Choroid plexus epithelial cell (primary cell): ENCODE measurements around a stretch of chr5.

- RRBS, result no CpG with 5 or more reads among the region's 13 CpGs
Observed at GRCh38 chr5:172177000-172177646, 10.9 kb downstream of the STK10 start.

GRCh38 chr5:172180845-172181408 is 7.1 kb downstream of the STK10 start:
- RRBS, result no CpG with 5 or more reads among the region's 10 CpGs

DNA sequence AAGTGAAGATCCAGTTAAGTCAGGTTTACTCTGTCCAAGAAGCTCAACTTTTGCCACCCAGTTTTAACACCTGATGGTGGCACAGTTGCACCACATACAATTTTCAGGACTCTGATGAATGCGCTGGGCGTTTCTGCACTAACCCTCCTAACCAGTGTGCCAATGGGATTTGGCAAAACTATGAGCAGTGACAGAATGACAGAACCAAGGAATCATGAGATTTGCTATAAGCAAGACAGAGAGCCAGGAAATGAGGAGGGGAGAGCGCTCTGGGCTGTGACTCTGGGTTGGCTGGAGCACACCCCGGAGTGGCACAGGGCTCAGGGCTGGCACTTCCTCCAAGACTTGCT is 84.1 kb downstream of the SH3PXD2B start:
- RRBS, result no CpG with 5 or more reads among the region's 4 CpGs

DNA sequence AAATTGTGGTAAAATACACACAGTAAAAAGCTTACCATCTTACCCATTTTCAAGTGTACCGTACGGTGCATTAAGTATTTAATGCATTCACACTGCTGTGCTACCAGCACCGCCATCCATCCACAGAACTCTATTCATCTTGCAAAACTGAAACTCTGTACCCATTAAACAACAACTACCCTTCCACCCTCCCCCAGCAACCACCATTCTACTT is 70.1 kb downstream of the SH3PXD2B start:
- RRBS, result no CpG with 5 or more reads among the region's 3 CpGs

GRCh38 chr5:172443433-172444014 is 10.8 kb downstream of the SH3PXD2B start:
- RRBS, result no CpG with 5 or more reads among the region's 9 CpGs

GRCh38 chr5:172573974-172574474 is 67.0 kb upstream of the NEURL1B start:
- RRBS, result no CpG with 5 or more reads among the region's 11 CpGs

GRCh38 chr5:172602525-172603882 is 38.1 kb upstream of the NEURL1B start:
- RRBS, result no CpG with 5 or more reads among the region's 38 CpGs

DNA sequence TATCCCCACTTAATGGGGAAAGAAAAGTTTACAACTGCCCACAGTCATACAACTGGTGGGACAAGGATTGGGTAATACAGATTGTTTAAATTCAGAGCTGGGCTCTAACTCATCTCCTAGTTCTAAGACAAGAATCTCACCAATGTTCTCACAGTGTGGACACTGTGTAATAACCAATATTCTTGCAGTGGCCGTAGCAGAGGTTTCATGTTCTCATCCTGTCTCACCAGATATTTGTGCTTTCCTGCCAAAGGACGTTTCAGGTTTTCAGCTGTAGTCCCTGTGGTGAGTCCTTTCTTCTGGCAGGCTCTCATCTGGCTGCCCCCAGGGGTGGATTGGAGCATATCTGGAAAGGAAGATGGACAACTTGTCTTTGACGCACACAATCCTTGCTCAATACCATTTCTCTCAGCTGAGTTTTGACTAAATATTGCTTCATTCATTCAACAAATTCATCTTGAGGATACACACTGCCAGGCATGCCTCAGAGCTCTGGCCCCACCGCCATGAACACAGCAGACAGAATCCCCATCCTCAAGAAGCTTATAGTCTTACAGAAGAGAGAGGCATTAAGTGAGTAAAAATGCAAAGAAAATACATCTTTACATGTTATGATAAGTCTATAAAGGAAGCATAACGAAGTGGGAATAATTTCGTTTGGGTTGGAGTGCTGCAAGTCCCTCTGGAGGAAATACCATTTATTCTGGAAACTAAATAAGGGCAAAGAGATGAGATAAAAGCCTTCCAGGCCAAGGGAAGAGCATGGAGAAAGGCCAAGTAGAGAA is 33.8 kb upstream of the NEURL1B start:
- RRBS, result no CpG with 5 or more reads among the region's 6 CpGs

DNA sequence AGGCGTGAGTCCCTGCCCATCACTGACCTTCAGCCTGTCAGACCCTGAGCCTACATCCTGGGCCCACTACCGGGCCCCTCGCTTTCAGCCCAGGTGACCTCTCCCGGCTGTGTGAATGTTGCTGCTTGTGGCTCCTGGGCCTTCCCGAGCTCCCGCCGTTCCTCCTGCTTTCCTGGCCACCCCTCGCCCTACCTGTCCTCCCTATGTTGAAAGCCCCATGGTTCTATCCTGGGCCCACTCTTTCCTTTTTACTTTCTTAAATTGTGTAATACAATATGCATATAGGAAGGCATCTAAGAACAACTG is 36.8 kb downstream of the NEURL1B start:
- RRBS, result no CpG with 5 or more reads among the region's 8 CpGs

DNA sequence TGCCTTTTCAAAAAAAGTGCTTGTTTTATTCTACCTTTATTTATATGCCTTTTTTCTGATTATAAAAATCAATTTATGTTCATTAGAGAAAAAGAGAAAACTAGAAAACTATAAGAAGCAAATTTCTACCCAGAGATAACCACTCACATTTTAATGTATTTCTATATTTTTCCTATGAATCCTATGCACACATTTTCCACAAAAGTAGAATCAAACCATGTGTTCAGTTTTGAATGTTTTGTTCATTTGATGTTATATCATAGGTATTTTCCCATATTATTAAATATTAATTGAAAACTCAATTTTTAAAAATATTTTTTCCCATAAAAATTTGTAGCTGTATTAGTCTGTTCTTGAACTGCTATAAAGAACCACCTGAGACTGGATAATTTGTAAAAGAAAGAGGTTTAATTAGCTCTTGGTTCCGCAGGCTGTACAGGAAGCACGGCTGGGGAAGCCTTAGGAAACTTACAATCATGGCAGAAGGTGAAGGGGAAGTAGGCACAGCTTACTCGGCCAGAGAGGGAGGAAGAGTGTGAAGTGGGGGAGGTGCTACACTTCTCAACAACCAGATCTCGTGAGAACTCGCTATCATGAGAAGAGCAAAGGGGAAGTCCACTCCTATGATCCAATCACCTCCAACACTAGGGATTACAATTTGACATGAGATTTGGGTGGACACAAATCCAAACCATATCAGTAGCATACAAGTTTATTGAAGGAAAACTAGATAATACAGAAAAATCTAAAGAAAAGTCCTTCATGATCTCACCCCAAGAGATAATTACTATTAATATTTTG is 39.7 kb downstream of the NEURL1B start:
- RRBS, result no CpG with 5 or more reads among the region's 5 CpGs

GRCh38 chr5:172724012-172724593 is 46.9 kb downstream of the DUSP1 start:
- RRBS, result no CpG with 5 or more reads among the region's 17 CpGs

- RRBS, result 6% methylated on average over 6 of the region's 23 CpGs
Observed at GRCh38 chr5:172733065-172734352, 37.5 kb downstream of the DUSP1 start.

DNA sequence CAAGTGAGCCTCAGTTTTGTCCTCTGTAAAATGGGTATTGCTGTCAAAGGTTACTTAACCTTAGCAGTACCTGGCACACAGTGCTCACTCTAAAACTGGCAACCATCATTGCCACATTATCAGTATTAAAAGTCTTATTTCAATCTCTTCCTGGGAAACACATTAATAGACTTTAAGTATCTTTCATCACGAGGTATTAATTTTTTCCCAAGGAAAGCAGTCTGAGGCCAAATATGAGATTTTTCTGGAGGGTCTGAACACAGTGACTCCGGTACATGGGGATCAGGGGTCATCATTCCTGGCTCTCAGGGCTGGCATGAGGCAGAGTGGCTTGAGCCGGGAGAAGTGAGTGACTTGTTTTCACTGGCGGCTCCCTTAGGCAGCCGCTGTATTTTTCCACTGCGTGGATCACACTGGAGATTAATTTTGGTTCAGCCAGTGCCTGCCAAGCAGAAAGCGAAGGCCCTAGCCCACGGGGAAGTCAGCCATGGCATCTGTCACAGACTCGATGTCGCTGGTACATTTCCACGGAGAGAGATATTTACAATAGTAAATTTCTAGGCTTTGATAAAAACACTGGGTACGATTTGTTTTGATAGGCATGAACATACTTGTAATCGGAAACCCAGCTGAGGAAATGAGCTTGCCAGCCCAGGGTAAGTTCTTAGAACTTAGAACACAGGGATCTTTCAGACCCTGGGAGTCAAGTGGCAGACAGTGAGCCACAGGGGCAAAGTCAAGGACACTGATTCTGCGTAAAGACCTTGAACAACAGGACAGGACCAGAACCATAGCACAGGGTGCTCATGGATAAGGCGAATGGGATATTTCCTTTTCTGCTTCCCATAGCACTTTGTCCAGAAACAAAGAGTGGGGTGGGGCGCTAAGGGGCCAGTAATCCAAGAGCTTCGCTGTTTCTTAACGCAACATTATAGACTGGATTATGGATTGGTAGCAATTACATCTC is 4.7 kb downstream of the DUSP1 start:
- RRBS, result under 1% methylated on average over 2 of the region's 18 CpGs

DNA sequence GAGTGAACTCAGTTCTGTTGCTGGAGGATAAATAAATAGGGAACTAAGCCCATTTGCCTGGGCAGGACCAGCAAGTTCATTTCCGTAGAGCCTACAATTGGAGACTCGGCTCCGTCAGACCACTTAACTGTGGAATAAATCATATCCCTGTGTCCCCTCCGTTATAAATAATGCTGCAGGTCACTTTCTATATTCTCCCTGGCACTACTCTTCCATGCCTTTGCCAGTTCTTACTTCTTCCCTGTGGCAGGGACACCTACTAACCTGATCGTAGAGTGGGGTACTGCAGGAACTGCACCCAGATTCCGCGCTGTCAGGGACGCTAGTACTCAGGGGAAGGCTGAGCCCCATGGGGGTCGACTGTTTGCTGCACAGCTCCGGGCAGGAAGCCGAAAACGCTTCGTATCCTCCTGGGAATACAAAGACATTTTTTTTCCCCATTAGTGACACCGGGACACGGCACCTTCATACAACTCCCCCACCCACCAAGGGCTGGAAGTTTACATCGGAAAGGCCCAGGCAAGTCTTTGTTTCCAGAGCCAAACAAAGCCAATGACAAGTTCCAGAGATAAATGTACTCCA is 1.0 kb downstream of the DUSP1 start:
- RRBS, result 0% methylated on average over 1 of the region's 16 CpGs

- RRBS, result 3% methylated on average over 8 of the region's 63 CpGs
Observed at GRCh38 chr5:172772016-172773194, 1.4 kb upstream of the DUSP1 start.

- RRBS, result 0% methylated on average over 4 of the region's 23 CpGs
Observed at GRCh38 chr5:172799860-172800685, 29.1 kb upstream of the DUSP1 start.

GRCh38 chr5:172805560-172806191 is 28.4 kb upstream of the ERGIC1 start:
- RRBS, result no CpG with 5 or more reads among the region's 8 CpGs

DNA sequence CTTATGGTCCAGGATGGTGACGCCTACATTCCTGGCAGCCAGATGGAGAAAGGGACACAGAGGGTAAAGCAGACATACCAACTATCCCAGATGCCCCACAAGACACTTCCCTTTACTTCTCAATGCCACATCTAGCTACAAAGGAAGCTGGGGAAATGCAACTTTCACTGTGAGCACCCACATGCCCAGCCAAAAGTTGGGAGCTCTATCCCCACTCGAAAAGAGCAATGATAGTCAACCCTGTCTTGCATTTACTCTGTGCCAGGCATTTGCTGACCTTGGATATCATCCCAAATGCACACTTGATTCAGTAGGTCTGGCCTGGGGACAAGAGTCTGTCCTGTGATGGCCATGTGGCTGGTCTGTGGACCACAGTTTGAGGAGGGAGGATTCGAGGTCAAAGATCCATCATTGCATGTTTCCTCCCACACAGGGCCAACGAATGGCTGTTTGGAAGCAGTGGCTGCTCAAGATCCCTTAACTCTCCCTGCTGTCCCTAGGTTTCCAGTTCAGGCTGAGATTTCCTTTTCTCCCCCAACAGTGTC is 1.4 kb upstream of the ERGIC1 start:
- RRBS, result no CpG with 5 or more reads among the region's 4 CpGs

DNA sequence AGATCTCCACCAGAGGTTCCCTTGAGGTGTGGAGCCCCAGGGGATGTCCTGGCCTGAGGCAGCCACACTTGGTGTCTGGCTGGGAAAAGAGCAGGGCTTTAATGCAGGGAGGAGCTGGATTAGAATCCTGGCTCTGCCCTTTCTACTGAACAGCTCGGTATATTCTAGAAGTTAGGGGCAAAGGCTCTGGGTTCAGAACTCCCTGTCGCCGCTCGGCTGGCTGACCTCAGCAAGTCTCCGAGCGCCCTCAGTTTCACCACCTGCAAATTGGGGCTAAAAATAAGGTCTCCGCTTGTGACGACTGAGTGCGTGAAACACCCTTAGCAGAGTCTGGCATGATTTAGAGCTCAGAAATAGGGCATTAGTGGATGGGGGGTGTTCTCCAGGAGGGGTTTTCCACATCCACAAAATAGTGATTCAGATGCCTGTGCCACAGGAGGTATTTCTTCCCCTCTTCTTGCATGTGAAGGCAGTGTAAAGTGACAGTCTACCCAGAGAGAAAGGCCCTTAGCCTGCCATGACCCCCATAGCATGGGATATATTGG is 1.2 kb downstream of the ERGIC1 start:
- RRBS, result no CpG with 5 or more reads among the region's 9 CpGs

GRCh38 chr5:172835976-172836505 is 2.0 kb downstream of the ERGIC1 start:
- RRBS, result no CpG with 5 or more reads among the region's 7 CpGs